A549 (cell line): ENCODE results near the genes CTAG2 and F8.

DNA sequence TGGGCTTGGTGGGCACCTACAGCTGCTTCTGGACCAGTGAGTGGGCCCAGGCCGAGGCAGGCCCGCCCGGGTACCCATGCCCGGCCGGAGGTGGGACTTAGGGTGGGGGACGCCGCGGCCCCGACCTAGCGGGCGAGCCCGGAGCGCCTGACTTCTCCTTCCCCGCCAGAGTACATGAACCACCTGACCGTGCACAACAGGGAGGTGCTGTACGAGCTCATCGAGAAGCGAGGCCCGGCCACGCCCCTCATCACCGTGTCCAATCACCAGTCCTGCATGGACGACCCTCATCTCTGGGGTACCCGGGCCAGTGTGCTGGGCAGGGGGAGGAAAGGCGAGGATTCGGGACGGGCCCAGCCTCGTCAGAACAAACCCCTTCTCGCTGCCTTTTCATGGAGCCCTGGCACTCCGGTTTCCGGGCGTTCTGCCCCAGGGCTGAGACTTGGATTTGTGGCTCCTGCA is 609 bp downstream of the TAFAZZIN start:
- PRO-cap: unidirectional peak, minus-strand start at position 152 of the sequence; unidirectional peak, minus-strand start at position 186 of the sequence
CAGE:
- cytosol, long polyA plus RNA: no peak
- long polyA plus RNA: no peak
- nucleus, long polyA plus RNA: no peak

GRCh38 chrX:154419269-154420572 is 8.4 kb downstream of the TAFAZZIN start:
- PRO-cap: no peak
CAGE:
- cytosol, long polyA plus RNA: no peak
- long polyA plus RNA: no peak
- nucleus, long polyA plus RNA: no peak

GRCh38 chrX:154484475-154485246 is 1.8 kb downstream of the UBL4A start:
- PRO-cap: no peak
CAGE:
- cytosol, long polyA plus RNA: no peak
- long polyA plus RNA: no peak
- nucleus, long polyA plus RNA: no peak

DNA sequence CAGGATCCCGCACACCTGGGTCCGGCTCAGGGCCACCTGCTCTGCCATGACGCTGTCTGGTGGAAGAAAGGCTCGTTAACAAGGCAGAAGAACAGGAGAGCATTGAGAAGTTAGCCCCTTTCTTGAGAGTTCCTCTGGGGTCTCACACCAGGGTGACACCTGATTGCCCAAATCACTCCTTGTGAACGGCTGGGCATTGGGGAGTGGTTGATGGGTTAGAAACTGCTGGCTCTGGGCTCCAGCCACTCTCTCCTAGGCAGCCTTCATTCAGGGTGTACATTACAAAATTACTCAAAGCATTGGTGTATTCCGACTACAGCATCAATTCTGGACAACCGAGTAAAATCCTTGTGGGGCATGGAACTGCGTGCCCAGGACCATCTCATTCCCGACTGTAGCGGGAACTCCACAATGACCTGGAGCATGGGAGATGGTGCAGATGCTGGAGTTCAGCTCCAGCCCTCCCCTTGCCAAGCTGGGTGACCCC is 495 bp downstream of the G6PD start:
- PRO-cap: no peak
CAGE:
- cytosol, long polyA plus RNA: no peak
- long polyA plus RNA: no peak
- nucleus, long polyA plus RNA: no peak

GRCh38 chrX:154653350-154653724 is at the start of gene CTAG2:
Gene CTAG2 (minus strand): TSS chrX:154653579.
- PRO-cap: no peak
CAGE:
- cytosol, long polyA plus RNA: no peak
- long polyA plus RNA: no peak
- nucleus, long polyA plus RNA: no peak

DNA sequence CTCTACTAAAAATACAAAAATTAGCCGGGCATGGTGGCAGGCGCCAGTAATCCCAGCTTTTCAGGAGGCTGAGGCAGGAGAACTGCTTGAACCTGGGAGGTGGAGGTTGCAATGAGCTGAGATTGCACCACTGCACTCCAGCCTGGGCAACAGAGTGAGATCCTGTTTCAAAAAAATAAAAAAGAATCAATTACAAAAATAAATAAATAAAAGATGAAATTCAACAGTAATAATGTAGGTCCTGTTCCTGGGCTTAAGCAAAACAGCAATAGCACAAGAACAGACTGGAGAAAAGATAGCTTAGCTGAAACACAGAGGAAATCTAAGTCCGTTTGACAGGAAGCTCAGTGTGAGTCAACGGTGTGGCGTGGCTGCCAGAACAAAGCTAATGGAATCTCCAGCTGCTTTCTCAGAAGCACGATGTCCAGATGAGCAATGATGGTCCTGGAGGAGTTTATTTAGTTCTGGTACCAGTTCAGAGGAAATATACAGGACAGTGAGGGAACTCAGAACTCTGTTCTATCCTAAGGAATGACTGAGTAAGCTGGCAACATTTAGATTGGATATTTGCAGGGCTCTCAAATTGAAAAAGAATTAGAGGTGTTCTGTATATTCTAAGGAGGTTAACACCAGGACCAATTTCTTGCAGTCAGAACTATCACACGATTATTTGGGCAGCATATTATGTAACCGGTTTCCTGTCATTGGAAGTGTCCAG is 12.9 kb downstream of the GAB3 start:
- PRO-cap: no peak
CAGE:
- cytosol, long polyA plus RNA: no peak
- long polyA plus RNA: no peak
- nucleus, long polyA plus RNA: no peak

GRCh38 chrX:154930276-154930572 is 44.1 kb downstream of the F8A1 start:
- PRO-cap: no peak
CAGE:
- cytosol, long polyA plus RNA: no peak
- long polyA plus RNA: no peak
- nucleus, long polyA plus RNA: no peak

- PRO-cap: no peak
CAGE:
- cytosol, long polyA plus RNA: no peak
- long polyA plus RNA: no peak
- nucleus, long polyA plus RNA: no peak
These were observed at the start of gene F8 for GRCh38 chrX:155022146-155023137. Gene F8 (minus strand): TSS chrX:155022723.

GRCh38 chrX:155766883-155767973 is 113.9 kb upstream of the VAMP7 start:
- PRO-cap: no peak
CAGE:
- cytosol, long polyA plus RNA: no peak
- long polyA plus RNA: no peak
- nucleus, long polyA plus RNA: no peak